NALM6 (cell line): Measurements from ENCODE around the genes CA6 and SPSB1.

- PRO-cap, result no peak
These were observed 10.5 kb downstream of the ENO1 start for GRCh38 chr1:8867893-8868394.

DNA sequence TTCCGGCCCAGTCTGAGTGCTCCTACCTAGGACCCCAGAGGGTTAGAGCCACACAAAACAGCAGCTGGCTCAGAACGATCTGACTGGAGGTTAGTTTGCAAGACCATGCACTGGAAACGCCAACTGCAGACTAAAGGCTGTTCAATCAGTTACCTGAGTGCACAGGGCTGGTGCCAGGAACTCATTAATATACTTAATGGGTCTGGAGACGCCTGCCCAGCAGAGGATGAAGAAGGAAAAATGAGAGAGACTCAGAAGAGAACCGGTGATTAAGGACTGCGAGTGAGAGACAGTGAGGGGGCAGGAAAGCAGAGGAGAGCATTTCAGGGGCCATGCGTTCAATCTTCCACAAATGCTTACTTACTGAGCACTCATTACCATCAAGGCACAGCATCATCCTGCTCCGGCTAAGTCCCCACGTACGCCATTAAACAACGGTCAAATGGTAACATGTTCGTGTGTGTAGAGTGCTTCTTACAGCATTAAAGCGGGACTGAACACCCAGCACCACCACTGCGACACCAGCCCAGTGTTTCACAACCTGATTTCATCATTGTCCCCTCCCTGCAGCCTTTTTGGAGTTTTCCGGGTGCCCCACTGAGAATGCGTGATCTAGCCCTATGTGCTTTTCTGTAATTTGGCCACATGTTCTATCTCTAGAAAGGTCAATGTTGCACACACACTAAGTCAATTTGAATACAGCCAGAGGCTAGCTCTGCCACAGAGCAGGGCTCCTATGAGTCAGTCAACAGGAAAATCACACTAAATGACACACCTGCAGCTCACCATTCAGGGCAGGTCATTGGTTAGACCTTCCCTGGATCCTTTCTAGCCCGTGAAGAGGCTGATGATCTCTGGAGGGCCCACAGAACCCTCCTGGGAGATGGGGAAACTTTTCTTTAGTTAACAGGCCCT, 7.6 kb downstream of the ENO1 start:
- PRO-cap, result no peak

DNA sequence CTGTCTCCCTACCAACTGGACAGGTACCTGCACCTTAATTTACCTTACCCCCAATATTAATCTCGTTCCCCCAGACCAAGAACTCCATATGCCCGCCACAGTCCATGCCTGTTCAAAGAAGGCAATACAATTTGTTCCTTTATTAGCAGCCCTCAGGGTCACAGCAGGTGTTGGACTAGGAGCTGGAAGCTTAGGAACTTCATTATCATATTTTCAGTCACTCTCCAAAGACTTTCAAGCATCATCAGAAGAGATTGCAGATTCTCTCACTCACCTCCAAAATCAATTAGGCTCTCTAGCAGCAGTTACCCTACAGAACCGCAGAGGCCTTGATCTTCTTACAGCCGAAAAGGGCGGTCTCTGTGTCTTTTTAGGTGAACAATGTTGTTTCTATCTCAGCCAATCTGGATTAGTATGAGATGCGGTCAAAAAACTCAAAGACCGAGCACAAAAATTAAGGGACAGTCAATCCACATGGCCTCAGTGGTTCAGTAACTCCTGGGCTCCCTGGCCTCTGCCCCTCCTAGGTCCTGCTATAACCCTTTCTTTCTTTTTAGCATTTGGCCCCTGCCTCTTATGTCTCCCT, 19.0 kb upstream of the CA6 start:
- PRO-cap, result no peak

GRCh38 chr1:8945437-8946066, at the start of gene CA6:
Gene CA6, plus strand, starts transcription at chr1:8945868.
- PRO-cap, result no peak

GRCh38 chr1:8977210-8977418, 31.4 kb downstream of the CA6 start:
- PRO-cap, result no peak

DNA sequence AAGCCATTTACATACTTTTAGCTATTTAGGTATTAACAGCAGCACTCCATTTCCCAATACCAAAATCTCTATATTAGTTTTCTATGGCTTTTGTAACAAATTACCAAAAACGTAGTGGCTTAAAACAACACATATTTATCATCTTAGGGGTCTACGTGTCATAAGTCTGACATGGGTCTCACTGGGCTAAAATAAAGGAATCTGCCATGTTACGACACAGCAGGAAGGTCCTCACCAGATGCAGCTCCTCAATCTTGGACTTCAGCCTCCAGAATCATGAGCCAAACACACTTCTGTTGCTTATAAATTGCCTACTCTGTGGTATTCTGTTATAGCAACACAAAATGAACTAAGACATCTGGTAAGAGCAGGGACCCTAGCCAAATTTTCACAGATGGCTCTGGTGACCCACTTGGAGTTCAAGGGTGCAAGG, 3.0 kb upstream of the SLC2A7 start:
- PRO-cap, result no peak

- PRO-cap, result no peak
These were observed 5.4 kb upstream of the SLC2A7 start for GRCh38 chr1:9031462-9032232.

- PRO-cap, result no peak
These were observed 26.1 kb downstream of the GPR157 start for GRCh38 chr1:9102680-9103282.

GRCh38 chr1:9150750-9151399, 22.0 kb upstream of the GPR157 start:
- PRO-cap, result no peak

DNA sequence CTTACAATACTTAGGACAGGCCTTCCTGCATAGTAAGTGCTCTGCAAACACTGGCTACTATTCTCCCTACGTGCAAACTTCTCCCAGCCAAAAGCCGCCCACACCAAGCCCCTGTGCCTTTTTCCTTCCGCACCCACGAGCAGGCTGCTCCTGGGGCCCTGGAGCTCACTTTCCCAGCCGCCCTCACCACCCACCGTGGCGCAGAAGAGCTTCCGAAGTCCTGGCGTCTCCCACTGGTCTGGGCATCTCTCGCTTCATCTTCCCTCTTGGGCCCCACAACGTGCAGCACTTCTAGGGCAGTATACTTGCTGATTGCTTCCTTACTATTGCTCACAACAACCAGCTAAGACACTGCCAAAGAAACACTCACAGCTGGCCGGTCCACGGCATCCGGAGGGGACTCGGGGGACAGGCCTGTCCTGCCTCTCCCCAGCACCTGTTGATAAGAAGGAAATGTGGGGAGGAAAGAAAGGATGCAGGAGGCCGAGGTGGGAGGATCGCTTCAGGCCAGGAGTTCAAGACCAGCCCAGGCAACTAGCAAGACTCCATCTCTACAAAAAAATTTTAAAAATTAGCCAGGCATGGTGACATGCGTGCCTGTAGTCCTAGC, 22.6 kb upstream of the GPR157 start:
- PRO-cap, result no peak

DNA sequence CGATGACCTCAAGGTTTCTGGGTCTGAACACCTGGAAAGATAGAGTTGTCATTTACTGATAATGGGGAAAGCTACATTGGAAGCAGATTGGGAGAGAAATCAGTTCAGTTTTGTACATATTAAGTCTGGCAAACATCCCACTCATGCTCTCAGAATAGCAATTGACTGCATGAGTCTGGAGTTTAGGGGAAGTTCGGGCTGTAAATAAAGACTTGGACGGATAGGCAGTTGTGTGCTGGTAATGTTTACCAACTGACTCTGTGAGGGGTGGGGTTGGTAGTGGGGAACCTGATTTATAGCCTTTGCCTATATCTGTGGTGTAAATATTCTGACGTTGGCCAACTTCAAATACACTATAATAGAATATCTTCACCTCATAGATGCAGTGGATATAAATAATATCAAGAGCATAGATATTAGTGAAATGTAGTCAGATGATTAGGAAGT, 4.0 kb downstream of the H6PD start:
- PRO-cap, result no peak

DNA sequence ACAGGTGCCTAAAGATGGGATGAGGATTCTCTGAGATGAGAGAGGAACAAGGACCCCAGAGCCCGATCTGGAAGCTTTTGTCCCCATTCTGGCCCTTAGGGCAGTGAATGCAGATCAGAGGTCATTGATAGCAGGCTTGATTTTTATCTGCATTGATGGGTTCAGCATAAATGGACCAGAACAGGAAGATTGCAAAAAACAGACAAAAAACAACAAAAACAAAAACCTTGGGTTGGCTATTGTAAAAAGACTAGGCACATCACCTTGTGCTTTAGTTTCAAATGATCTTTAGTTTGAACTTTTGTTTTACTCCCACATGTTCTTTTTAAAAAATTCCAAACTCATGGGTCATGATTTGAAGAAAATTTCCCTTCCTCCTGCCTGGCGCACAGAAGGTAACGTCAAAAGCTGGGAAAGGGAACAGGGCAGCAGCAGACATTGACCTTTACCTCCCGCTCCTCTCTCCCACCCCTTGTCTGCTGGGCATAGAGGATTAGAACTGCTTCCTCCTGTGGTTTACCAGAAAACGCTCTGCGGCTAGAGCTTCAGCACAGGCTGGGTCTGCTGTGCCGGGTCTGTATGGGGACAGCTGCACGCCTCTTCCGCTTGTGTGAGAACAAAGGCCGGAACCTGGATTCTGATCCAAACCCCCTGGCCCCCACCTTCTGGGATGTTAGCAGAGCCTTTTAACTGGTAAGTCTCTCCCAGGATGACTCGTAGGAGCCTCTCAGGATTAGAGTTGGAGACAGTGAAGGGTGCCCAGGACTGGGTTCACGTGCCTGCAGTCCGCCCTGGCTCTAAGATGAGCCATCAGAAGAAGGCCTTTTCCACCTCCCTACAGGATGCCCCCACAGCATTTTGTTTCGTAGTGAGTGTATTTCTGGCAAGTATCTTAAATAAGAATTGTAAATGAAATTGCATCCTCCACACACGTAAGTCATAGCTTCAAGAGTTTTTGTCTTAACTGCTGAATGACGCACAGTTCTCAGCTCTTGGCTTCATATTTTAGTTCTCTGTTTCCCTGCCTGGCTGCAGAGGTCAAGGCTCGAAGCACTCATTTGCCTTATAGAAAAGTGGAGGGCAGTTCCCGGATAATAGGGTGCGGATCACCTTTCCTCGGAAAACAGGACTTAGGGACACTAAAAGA, 5.1 kb downstream of the H6PD start:
- PRO-cap, result unidirectional peak, minus-strand start at position 478 of the sequence

DNA sequence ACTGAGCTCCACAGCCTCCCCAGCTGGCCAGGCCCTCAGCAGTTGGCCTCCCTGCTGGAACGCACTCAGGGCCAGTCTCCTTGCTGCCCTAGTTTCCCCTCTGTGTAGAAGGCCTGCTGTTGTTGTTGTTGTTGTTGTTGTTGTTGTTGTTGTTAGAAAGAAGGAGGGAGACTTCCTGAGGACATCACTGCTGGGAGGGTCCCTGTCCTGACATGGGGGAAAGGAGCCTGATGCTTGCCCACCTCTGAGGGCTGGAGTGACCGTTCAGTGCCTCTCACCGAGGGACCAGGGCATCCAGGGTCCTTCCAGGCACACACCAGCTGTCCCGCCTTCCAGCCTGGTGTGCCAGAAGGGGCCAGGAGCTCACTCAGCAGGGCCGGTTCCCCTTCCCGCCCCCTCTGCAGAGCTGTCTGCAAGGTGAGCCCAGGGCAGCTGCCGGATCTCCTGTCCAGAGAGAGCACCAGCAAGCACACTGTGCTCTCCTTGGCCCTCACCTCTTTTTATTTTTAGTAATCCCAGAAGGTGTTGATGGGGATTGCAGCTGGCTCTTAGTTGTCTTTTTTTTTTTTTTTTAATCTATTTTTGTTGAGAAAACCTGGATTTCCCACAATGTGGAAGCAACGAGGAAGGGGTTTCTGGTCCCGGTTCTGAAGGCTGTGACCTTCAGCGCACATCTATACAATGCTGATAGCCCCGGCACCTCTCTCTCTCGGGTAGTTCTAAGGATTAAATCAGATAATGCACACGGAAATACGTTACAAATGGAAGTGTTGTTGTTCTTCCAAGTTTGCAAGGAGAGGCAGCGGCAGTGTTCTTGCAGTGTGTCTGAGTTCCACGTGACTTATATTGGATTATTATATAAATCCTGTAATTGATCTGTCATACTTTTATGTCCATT, 17.0 kb downstream of the H6PD start:
- PRO-cap, result no peak

GRCh38 chr1:9291806-9292479, 751 bp upstream of the SPSB1 start:
- PRO-cap, result no peak

GRCh38 chr1:9292480-9293138, at the start of gene SPSB1:
Gene SPSB1, plus strand, starts transcription at chr1:9292894.
- PRO-cap, result bidirectional peak, plus-strand start at chr1:9292896, minus-strand start at chr1:9292772

DNA sequence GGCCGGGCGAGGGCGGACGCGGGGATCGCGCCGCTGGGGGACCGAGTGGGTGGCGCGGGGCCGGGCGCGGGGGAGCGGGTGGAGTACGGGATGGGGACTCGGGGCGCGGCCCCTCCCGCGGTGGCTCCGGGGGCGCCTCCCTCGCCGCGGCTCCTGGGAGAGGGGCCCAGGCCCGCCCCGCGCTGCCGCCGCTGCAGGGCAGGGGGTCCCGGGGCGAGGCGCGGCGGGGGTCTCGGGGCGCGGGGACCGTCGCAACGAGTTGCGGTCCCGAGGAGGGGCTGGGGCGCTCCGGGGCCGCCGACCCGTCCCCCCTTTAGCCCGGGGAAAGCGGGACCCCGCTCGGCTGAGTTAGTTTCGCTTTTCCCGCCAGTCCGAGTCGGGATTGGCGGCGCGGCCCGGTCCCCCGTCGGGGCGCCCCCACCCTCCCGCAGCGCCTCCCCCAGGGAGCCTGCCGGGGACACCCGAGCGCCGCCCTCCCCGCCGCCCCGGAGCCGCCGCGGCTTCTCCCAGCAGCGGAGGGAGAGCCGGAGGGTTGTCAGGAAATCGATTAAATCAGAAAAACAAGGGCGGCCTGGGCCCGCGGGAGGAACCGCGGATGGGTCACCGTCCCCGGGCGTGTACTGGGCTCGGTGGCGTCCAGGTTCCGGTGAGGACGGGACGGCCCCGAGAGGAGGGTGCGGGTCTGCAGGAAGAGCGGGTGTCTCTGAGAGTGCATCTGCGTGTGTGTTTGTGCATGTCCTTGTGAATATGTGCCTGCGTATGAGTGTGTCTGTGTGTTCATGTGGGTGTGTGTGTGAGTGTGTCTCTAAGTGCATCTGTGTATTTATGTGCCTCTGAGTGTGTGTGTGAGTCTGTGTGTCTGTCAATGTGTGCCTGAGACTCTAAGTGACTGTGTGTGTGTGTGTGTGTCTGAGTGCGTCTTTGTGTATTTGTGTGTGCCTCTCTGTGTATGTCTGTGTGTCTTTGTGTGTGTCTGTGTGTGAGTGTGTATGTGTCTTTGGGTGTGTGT, 749 bp downstream of the SPSB1 start:
- PRO-cap, result unidirectional peak, minus-strand start at position 733 of the sequence

DNA sequence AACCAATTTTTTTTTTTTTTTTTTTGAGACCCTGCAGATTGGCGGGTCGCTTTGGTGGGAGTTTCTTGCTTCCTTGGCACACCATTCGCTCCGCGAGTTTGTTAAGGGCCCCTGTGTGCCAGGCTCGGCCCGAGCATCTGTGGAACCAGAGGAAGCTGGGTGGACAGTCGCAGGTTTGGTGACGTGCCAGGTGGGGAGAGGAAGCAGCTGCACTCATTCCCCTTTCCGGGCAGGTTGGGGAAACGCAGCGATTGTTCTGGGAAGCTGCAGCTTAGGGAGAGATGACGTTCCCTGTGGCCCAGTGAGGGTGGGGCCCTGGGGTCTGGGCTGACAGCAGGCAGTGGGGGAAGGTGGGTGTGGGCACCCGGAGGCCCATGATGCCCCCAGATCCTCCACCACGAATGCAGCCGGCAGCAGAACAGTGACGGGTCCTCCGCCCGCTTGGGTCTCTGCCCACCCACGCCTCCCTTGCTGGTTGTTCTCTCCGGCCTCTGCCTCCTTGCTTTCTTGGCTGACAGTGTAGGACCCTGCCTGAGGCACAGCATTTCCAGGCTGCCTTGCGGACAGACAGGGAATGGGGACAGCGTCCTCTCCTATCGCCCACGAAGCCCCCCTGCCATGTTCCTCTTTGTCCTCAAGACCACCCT, 25.3 kb downstream of the SPSB1 start:
- PRO-cap, result no peak

GRCh38 chr1:9319466-9320632, 27.2 kb downstream of the SPSB1 start:
- PRO-cap, result no peak

- PRO-cap, result no peak
These were observed 39.5 kb downstream of the SPSB1 start for GRCh38 chr1:9332008-9332798.

- PRO-cap, result bidirectional peak, plus-strand start at chr1:9363273, minus-strand start at chr1:9363224
These were observed 70.4 kb downstream of the SPSB1 start for GRCh38 chr1:9363105-9363521.